GM23338 (cell line): ENCODE measurements around a stretch of chr20.

DNA sequence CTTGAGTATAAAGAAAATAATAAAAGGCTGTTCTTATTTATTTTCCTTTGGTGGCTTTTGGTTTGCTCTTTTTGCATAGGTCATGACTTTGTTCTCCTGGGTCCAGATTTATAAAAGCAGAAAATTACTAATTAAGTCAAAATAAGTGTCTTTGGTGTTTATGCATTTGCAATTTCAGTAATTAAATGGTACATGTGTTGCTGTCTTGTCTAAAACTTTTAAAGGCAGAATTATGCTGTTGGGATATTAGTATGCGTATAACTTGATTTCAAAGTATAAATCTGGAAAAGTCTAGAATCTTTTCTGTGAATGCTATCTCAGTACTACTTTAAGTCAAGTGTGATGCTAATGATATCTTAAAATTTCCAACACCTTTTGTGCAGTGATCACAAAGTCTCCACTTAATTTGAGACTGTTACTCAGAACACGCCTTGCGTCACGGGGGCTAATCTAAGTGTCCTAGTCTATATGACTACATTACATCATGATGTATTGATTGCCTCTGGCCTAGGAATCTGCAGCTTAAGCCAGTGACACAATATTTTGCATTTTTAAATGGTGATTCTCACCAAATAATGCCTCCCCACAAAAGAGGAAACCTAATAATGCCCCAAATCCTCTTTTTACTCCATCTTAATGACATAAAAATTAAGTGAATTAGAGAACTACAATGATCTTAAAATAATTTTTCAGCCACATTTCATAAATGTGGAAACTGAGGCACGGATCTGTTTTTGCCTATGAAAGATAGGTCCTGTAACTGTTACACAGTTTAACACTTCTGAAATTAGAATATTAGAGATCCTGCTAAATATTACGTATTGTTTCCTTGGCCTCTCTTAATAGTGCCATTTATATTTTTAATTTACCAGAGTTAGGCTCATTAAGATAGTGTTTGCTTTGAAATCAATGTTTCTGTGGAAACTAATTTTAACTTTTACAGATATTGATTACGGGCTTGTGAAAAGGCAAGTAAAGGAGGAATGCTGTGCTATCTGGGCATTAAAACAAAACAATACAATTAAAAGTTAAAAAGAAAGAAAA lies 2.6 kb downstream of the GNAS start:
- PRO-cap, result no peak
- RAMPAGE, long total RNA, result no peak

DNA sequence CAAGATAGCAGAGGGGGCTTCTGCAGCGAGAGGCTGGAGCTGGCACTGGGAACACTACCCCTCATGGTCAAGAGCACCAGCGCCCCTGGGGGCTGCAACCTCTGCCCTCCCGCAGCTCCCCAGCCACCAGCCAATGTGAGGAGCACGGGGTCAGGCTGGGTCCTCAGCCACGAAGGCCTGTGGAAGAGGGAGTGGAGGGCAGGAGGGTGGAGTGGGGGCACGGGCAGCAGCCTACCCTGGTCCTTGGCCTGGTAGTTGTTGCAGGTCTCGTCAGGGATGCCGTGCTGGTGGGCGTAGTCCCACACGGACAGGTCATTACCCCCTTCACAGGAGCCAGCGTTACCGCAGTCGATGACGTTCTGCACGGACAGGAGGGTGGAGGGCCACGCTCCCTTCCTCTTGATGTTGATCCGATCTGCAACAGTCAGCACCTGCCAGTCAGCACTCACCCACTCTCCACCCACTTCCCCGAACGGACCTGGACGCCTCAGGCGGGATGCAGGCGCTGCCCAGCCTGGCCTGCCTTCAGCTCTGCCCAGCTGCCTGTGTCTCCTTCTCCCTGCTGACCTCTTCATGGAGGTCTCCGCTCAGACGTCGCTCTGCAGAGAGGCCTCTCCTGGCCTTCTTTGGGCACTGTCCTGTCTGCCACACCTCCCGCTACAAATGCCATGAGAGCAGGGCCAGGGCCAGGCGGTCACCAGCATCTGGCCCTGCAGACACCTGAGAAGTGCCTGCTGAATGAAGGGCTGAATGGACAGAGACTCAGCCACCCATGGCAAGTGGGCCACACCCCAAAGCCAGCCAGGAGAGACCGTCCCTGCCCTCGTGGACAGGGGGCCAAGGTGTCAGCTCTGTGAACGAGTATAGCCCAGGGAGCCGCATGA lies 5.6 kb downstream of the CTSZ start:
- PRO-cap, result no peak
- RAMPAGE, long total RNA, result no peak

DNA sequence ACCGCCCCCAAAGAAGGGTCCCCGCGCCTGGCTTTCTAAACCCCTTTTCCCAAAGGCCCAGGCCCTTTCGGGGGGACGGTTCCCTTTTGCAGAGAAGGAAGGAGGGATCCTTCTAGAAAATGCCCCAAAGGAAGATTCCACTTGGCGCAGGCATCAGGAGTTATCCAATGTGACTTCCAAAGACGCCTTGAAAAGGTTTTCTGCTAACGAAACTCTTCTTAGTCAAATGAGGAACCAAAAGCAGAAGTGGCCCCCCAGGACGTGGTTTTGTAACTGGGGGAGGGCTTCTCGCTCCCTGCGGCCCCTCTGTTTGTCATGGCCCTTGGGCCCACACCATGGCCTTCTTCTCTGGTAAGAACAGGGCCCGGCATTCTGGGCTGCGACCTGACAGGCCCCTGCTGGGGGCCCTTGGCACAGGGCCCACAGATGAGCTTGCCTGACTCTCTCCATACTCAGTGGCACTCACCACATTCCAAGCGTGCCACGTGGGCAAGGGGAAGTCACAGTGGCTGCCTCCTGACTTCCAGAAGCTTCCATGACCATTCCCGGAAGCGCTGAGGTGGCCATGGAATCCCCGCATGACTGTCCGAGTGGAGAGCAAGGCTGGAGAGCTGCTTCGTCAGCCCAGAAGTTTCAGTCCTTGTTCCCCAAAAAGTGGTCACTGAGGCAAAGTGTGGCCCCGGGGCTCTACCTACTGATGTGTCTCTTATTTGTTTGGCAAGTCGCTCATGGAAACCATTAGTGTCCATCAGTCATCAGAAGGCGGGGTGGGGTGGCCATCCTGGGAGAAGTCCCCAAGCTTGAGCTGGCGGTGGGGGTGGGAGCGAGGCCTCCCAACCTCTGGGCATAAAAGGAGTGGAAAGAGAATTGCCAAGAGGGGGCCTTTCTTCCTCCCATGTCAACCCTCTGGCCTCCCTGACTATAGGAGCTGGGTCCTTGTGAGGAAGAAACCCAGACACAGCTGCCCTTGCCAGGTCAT lies 891 bp upstream of the CTSZ start:
- PRO-cap, result no peak
- RAMPAGE, long total RNA, result no peak

GRCh38 chr20:59020729-59021894 lies 1.9 kb downstream of the TUBB1 start:
- PRO-cap, result no peak
- RAMPAGE, long total RNA, result no peak

DNA sequence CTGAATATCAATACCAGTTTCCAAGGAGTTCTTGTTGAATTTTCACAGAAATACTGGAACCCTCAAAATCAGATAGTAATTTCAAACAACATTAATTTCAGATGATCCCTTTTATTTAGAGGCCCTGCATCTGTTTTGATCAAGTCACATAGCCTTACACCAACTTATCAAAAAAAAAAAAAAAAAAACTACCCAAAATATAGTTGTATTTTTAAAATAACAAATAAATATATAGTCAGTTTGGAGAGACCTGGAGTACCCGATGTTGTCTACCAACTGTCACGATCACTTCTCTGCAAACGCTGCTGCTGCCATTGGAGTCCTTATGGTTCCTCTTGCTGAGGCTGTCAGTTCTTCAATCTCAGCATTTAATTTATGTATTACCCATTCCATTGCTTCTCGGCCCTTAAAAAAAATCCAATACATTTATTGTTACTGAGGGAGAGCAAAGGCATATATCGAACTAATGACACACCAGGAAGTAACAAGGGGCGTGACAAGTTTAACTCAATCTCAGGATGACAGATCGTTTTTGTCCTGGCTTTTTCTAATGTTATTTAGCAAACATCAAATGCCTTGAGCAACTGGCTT lies 2.7 kb upstream of the ATP5F1E start:
- PRO-cap, result no peak
- RAMPAGE, long total RNA, result no peak

- PRO-cap, result no peak
- RAMPAGE, long total RNA, result no peak
These were observed 1.6 kb downstream of the PRELID3B start for GRCh38 chr20:59040957-59041409.

DNA sequence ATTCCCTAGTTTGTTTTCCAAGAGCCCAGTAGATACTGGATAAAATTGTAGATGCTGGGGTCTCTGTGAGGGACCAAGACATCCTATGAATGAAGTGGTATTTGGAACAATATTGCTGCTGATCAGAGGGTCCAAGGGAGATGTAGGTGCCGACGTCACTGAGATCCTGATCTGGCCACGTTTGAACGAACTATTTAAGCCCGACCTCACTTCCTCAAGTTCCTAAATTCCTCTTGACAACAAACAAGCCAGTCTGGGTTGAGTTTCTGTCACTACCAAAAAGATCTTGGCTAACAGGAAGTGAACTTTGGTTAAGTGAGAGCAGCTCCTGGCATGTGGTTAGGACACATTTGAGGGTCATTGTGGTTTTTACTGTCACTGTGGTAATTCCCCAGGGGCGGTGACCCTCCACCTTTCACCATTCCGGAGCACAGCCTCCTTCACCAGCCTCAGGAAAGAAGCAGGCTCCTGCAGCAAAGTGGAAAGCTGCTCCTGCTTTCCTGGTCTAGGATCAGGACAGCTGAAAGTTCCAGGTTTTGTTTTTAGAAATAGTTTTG lies 43.2 kb upstream of the ZNF831 start:
- PRO-cap, result no peak
- RAMPAGE, long total RNA, result no peak

- PRO-cap, result no peak
- RAMPAGE, long total RNA, result no peak
These were observed 2.5 kb downstream of the ZNF831 start for GRCh38 chr20:59165973-59166632.

- PRO-cap, result no peak
- RAMPAGE, long total RNA, result no peak
These were observed 32.0 kb downstream of the ZNF831 start for GRCh38 chr20:59195512-59196056.

DNA sequence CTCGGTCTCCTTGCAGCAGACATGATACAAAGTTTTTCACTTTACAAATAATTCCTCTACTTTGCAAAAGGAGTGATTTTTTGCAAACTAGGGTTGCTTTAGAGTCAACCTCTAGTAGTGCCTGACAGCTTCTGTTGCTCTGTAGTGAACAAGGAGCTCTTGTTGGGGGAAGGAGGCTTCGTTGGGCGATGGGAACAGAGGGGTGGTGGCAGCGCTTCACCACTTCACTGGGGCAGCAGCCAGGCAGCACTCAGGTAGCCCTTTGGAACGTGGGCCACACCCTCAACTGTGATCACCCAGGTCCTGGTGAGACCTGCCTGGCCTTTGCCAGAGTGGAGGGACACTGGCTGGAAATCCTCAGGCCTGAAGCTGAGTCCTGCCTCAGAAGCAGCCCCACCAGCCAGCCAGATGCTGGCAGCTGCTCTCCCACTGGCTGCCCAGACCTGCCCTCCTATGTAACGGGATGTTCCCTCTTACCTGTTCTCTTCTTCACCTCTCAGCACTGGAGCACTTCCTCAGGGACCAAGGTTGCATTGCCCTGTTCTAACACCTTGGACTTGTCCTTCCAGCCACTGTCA lies 10.4 kb upstream of the EDN3 start:
- PRO-cap, result no peak
- RAMPAGE, long total RNA, result no peak

DNA sequence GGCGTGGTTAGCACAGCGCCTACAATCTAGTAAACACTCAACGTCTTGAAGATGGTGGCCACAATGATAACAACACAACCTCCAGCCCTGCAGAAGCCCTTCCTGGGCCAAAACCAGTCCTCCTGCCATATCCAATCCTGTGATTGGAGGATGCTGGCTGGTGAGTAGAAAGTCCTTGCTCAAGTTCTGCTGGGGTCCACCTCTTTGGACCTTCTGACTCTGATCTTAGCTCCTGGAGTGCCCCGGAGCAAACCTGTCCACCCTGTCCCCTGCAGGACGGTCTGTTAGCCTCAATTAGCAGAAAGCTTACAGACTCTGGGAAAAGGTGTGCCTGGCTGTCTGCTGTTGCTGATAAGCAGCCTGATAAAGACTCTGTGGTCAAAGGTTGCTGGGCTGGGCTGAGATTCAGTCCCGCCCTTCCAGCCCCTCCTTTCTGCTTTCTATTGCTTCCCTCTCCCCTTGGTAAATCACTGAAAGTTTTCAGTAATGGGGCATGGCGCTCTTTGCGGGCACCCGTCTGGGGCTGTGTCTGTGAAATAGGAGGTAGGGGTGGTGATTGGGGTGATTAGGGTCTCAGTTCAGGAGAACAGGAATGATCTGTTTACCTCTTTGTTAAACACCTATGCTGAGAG lies 8.4 kb downstream of the EDN3 start:
- PRO-cap, result no peak
- RAMPAGE, long total RNA, result no peak

DNA sequence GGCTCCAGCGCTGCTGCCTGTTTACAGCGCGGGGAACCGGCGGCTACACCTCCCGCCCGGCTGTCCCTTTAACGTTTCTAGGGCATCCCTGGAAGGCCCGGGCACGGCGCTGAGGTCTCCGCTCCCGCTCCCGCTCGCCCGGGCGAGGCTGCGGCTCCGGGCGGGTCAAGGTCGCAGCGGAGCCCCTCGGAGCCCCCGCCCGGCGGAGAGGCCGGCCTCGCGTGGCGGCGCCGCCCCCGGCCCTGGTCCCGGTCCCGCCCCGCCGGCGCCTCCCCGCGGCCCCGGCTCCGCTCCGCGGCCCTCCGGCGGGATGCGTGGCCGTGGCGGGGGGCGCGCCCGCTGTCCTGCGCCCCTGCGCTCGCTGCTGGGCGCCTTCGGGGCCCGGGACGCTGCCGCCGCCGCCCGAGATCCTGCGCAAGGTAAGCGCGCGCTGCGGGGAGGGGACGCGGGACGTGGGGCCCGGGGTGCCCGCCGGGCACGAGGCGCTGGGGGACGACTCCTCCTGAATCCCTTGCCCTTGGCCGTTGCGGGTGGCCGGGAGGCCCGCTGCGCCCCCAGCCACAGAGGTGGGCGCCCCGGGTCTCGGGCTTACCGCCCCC lies 27.0 kb upstream of the PHACTR3 start:
- PRO-cap, result no peak
- RAMPAGE, long total RNA, result no peak

- PRO-cap, result no peak
- RAMPAGE, long total RNA, result no peak
These were observed 113.0 kb downstream of the SYCP2 start for GRCh38 chr20:59820384-59820835.

GRCh38 chr20:59820863-59821167 lies 112.6 kb downstream of the SYCP2 start:
- PRO-cap, result no peak
- RAMPAGE, long total RNA, result no peak

- PRO-cap, result bidirectional peak, plus-strand start at chr20:59939708, minus-strand start at chr20:59939684; unidirectional peak, minus-strand start at chr20:59939954
- RAMPAGE, long total RNA, result no peak
These were observed 449 bp downstream of the PPP1R3D start for GRCh38 chr20:59939616-59940095.

- PRO-cap, result bidirectional peak, plus-strand start at chr20:59994921, minus-strand start at chr20:59994754
- RAMPAGE, long total RNA, result no peak
These were observed 36.4 kb downstream of the CDH26 start for GRCh38 chr20:59994449-59995295.

GRCh38 chr20:60057834-60058822 lies 99.9 kb downstream of the CDH26 start:
- PRO-cap, result no peak
- RAMPAGE, long total RNA, result no peak

DNA sequence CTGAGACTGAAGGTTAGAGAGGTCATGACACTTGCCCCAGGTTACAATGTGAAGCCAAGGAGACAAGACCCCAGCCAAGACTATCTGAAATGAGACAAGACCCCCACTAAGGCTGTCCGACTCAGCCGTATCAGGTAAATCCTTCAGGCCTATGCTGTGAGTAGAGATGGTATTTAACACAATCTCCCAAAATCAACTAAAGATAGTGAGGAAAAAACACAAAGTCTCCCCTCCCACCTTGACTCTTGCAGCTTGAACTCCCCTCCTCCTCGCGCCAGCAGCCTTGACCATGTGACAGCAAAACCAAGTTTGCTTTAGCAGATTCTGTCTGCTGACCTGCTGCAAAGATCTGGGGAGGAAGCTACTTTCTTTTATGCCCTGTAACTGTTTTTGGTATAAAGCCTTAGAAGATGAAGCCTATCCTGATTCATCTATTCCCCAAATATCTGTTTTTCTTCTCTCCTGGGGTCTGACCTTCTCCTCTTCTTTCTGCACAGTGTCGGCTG lies 509.5 kb downstream of the CDH26 start:
- PRO-cap, result no peak
- RAMPAGE, long total RNA, result no peak

DNA sequence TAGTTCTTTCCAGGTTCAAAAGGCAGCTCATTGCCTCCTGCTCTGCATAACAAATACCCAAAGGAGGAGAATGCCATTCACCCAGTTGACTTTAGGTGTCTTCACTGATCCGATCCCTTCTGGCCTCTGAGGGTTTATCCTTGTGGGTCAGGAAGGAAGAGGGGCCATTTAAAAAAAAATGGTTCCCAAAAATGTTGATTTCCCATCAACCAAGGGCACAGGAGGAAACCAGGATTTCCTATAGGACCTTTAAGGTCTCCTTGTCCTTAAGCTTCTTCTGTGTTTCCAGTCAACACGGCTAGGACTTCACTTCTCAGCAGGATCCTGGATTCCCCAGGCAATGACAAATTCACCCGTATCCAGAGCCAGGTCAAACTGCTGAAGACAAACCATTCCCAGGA lies 447.7 kb upstream of the CDH4 start:
- PRO-cap, result no peak
- RAMPAGE, long total RNA, result no peak

DNA sequence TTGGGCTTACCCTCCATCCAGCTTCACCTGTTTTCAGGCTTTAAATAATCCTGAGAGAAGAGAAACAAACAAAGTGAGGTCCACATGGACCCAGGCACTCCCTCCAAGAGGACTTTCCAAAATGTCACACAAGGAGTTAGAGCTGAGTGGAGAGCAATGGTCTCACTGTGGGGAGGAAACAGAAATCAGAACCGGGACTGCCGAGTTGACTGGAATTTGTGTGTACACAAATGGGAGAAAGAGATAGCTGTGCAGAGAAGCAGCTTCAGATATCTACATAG lies 158.0 kb upstream of the CDH4 start:
- PRO-cap, result no peak
- RAMPAGE, long total RNA, result no peak